Anterior vena cava (tissue), 1 donor: ENCODE results near the gene ELF1.

GRCh38 chr13:40606984-40607575 lies 59.4 kb downstream of the FOXO1 start:
- PRO-cap = no peak

DNA sequence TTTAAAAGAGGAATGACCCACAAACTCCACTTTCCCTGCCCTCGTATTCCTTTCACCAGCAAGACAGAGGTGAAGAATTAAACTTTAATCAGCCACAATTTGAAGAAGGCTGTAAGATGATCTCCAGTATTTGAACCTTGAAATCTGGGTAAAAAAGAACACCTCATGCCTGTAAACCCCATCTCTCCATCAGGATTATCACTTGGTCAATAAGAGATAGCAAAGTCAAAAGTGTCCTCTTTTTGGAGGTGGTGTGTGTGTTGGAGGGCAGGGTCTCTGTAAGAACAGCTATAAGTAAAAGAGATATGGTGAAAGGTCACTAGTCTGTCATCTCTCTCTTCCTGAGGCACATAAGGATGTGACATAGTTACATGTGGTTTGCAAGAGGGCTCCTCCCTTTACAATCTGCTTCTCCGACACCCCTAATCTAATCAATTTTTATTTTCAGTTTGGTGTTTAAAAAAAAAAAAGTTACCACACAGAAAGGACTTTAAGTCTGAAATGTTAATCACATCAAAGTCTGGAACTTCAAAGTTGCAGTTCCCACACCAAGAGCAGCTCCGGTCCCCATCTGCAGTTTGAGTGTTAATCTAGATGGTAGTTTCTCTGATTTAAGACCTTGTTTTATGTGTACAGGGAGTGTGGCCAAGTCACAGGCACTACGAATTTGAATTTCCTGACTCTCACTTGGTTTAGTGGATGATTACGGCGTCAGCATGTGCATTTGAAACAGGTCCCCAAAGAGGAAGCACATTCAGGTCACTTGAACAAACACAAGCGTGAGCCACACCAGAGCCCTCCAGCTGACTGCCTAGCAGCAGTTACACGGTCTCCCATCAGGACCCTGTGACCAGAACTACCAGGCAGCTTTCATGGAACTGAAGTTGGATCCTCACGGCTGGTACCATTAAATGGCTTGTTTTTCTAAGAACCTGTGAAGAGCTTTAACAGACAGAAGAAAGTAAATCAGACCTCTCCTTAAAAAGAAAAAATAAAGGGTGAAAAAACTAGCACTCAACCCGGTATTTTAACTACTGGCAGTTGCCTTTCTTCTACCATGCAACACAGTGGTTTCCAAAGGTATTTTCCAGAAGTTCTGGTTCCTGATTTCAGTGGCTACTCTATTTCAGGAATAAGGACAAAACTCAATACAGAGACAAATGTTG lies 53.1 kb downstream of the FOXO1 start:
- PRO-cap = no peak

DNA sequence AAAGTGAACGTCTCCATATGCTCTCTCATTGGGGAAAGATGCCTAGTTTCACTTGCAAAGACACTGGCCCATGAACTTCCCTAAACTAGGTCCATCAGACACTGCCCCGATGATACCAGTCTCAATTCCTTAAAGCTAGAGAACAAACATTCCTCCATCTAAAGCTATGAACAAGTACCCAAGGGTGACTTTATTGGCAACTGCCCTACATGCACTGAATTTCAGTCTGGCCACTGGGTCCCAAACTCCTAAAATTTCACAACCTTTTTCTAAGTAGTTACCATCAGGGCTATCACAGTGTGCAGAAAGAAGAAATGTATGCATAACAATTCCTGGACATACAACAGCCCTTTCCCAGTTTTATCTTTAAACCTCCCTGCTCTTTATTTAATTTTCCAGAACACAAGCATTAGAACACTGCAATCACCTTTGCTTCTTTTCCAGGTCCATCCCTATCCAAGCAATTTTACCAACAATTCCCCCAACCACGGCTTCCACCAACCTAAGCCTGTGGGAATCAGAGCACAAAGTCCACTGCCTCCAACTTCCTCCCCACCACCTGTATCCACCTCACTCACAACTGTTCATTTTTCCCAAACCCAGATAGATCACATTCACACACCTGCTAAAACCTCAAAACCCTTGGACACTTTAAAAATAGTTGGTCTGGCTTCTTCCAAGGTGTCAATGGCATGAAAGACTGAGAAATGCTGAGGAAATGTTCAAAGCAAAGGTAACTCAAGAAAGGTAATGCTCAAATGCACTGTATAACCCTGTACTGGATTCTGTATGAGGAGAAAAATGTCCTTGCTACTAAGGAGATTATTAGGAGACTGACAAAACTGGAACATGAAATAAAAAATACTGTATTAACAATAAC lies 39.5 kb downstream of the FOXO1 start:
- PRO-cap = no peak

- PRO-cap = no peak
Observed at GRCh38 chr13:40643595-40644217, 22.7 kb downstream of the FOXO1 start.

DNA sequence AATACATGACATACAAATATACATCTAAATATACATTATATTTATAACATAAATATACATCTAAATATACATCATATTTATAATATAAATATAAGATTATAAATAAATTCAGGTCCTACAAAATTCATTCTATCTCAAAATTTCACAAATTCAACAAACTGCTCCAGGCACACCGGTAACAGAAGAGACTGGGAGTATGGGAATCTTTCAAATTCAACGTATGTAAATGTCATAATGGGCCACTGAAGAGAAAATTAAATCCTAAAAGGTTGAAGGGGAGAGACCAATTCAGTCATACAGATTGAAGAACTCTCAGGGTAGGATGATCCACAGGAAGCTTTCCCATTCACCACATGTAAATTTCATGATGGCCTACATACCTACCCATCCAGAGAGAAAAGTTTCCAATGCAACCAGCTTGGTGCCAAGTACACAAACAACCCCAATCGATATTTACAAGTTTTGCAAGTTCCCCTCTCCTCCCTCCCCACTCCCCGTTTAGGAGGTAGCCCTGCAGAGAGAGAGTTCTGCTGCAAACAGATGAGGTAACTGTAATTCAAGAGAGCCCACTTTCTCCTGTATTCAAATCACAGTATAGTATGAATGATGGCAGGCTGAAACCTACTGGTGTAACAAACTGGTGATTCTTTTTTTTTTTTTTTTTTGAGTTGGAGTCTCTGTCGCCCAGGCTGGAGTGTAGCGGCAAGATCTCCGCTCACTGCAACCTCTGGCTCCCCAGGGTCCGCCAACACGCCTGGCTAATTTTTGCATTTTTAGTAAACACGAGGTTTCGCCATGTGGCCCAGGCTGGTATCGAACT lies 14.6 kb downstream of the FOXO1 start:
- PRO-cap = no peak

DNA sequence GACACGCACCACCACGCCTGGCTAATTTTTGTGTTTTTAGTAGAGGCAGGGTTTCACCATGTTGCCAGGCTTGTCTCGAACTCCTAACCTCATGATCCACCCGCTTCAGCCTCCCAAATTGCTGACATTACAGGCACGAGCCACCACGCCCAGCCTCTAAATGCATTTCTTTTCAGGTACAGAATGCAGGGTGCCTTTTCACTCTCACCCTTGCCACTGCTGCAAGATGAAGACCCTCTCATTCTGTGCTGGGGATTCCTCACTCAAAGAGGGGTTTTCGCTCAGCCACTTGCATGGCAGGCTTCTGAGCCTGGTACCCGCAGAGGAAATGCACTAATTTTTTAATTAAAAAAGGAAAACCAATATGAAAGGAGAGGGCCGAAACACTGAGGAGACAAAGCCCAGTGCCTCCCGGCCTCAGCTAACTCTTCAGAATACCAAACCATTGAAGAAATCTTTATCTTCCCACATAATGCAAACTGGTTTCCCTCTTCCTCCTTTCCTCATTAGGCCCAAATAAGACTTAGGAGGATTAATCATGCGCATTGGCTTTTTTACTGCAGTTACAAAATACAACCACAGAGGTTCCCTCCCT lies 13.2 kb downstream of the FOXO1 start:
- PRO-cap = no peak

- PRO-cap = unidirectional peak, plus-strand start at chr13:40660511
Observed at GRCh38 chr13:40659942-40660811, 6.3 kb downstream of the FOXO1 start.

- PRO-cap = no peak
Observed at GRCh38 chr13:40734612-40735115, 36.3 kb downstream of the MRPS31 start.

- PRO-cap = bidirectional peak, plus-strand start at chr13:40921438, minus-strand start at chr13:40921372
Observed at GRCh38 chr13:40920733-40921534, 98.2 kb downstream of the ELF1 start.

- PRO-cap = no peak
Observed at GRCh38 chr13:40949655-40950861, 69.1 kb downstream of the ELF1 start.

DNA sequence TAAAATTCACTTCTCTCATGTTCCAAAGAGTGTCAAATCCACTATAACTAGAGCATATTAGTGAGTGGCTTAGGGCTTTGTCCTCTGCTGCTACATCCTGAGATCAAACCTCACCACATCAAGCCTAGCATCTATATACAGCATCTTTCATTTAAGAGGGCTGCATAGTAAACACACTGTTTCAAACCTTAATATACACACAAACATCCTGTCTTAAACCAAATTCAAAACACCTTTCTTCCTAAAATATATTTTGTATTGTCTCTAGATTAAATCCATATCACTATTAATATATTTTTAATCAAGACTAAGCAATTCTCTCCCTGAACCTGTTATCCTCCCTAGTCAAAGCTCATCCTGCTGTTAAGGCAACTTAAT lies 38.6 kb downstream of the ELF1 start:
- PRO-cap = no peak

- PRO-cap = unidirectional peak, minus-strand start at chr13:41019324
Observed at GRCh38 chr13:41018851-41019595, at the start of gene ELF1. Gene ELF1 (minus strand): TSS chr13:41019316.

DNA sequence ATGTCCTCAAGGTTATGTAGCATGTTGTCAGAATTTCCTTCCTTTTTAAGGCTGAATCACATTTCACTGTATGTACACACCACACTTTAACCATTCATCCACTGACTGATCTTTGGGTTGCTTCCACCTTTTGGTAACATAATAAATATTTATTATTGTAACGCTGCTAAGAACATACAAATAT lies 11.1 kb upstream of the WBP4 start:
- PRO-cap = no peak

DNA sequence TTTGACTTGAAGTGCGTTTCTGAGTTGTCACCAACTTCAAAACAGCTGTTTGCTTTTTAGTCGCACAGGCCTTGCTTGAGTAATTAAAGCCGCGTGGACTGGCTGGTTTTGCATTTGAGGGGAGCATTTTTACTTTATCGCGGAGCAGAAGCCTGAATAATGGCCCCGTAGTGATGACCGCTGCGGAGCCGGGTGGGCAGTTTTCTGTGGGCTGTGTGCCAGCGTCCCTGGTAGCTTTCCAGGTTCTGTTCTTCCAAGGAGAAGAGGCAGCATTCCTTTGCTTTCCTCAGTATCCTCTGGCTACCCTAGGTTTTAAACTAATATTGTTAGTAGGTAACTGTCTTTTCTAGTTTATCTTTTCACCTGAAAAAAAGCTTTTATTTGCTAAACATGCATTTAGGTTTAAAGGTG lies 1.1 kb downstream of the NAA16 start:
- PRO-cap = no peak

- PRO-cap = no peak
Observed at GRCh38 chr13:41461530-41462153, 4.3 kb downstream of the RGCC start.

- PRO-cap = no peak
Observed at GRCh38 chr13:41492150-41493515, 35.3 kb downstream of the RGCC start.

DNA sequence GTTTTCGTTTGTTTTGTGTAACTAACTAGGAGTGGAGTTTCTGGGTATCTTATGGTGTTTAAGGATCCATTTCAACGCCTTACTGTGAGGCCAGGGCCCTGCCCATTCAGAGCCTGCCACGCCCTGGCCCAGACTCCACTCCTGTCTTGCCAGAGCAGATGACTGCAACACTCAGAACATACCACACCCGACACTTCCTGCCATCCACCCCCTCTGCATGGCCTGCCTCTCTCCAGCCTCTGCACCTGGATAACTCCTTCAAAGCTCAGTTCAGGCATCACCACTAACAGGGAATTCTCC lies 43.2 kb downstream of the RGCC start:
- PRO-cap = no peak

GRCh38 chr13:41645212-41645875 lies 188.0 kb downstream of the RGCC start:
- PRO-cap = no peak

DNA sequence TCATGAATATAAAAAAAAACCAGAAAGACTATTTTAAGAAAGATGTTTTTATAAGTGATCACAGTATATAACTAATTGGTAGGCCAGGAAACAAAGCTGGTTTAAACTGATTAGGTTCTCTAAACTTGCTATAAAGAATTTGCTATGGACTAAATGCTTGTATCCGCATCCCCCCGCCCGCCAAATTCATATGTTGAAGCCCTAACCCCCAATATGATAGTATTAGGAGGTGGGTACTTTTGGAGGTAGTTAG lies 214.0 kb downstream of the RGCC start:
- PRO-cap = unidirectional peak, minus-strand start at position 183 of the sequence

- PRO-cap = no peak
Observed at GRCh38 chr13:41694752-41695380, 237.5 kb downstream of the RGCC start.